Progenitor cell of endocrine pancreas (in vitro differentiated cells): ENCODE measurements around a stretch of chr3.

DNA sequence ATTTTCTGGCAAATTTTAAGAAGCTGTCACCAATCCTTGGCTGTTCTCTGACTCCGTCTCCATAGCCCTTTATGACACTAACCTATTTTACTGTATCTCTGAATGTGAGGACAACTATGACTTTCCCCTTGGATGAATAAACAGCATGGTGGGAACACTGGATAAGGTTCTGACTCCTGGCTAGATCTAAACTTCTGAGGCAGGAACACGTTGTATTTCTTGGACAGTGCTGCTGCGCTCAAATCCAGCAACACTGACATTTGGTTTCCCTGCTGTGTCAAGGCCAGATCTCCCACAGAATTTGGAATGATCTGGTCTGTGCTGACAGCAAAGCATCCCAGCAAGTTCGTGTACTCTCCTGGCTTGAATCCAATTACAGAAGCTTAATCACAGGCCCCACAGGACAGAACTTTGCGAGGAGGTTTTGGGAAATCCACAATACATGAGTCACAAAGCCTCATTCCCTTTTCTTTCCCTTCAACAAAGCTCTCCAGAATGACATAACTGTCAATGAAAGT is 92.6 kb downstream of the ADAMTS9 start:
- PRO-cap, result no peak

DNA sequence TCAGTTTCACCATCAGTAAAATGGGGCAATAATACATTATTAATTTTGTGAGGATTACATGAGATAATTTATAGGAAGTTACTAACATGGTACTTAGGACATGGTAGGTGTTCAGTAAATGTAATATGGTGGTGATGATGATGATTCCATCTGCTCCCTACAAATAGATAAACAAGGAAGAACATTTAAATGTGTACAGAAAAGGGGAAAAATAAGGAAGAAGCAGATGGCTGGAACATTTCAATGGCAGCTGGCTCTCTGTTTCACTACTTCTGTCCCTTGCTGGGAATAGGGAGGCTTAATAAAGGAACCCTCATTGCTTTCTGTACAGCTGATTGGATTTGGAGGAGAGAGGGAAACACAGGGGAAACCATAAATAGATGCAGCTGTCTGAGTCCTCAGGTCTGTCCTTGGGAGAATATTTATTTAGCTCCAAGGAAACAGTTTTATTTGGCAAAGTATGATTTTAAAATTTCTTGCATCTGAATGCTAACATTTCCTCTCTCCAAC is 208.6 kb upstream of the ADAMTS9 start:
- PRO-cap, result no peak

DNA sequence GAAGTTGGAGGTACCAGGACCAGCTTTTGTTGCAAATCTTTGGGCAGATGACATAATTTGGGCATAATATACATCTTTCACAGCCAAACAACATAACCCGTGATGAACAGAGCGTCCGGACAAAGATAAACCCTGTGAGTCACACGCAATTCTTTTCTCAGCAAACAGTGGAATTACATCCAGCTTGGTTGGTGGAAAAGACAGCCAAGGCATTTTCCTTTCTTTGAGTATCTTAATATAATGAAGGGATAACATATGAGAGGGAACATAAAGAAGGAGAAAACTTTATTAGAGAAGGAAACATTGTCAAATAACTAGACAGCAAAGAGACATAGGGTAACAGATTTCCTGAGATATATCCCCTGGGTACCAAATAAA is 419.5 kb upstream of the ADAMTS9 start:
- PRO-cap, result no peak

DNA sequence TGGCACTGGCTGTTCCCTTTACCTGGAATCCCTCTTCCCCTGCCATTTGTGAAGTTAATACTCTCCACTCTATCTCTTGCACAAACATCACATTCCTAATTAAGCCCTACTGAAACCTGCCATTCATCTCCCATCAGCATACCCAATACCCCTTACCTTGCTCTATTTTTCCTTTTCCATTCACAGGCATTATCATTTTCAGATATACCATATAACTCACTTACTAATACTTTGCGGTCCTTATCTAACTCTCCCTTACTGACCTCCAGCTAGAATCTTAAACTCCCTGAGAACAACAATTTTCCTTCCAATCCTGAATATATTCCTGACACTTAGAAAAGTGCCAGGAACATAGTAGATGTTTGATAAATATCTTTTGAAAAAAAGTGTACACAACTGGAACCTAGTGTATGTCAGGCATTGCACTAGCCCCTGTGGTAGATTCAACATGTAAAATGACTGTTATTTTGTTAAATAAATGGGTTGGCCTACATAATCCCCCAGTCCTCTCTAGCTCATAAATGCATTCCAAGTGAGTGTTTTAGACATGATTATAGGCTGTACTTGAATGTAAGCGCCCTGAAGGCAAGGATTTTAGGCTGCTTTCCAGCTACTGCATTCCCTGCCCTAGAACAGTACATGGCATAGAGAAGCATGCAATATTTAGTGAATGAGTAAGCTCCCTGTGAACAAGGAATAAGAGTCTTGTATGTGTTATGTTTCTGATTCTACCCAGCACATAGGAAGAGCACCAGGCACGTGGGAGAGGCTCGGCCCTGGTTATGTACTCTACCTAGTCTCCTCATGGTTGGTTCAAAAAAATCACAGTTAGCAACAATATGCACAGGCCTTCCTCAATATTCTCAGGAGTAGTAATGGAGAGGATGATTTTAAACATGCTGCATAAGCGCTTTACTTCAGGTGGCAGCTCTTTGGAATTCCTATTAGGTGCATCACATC is 456.9 kb downstream of the MAGI1 start:
- PRO-cap, result no peak

GRCh38 chr3:65589284-65590415 is 449.1 kb downstream of the MAGI1 start:
- PRO-cap, result no peak

DNA sequence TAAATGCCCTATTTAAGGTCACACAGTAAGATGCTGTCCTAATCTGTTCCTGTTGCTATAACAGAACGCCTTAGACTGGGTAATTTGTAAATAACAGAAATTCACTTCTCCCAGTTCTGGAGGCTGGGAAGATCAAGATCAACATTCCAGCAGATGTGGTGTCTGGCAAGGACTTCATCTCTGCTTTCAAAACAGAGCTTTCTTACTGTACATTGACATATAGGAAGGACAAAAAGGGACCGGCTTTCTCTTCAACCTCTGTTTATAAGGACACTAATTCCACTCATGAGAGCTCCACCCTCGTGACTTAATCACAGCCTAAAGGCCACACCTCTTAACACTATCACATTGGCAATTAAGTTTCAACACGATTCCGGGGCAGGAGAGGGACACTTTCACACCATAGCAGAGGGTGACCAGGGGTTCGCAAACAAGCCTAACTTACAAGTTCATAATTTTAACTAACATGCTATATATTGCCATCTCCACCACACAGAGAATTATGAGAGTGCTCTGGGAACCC is 231.5 kb downstream of the MAGI1 start:
- PRO-cap, result no peak

DNA sequence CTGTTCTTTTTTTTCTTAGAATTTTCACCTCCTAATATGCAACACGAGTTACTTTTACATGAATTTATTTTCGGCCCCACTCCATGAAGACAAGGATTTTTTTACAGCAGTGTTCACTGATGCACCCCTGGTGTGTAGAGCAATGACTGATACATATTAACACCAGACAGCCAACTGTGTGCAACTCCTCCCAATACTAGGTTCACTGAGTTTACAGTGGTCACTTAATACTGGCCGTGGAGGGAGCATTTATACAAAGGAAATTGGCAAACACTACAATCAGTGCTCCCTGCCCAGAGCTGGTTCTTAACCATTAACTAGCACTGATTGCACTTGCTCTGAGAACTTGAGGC is 110.7 kb downstream of the MAGI1 start:
- PRO-cap, result unidirectional peak, minus-strand start at position 198 of the sequence

DNA sequence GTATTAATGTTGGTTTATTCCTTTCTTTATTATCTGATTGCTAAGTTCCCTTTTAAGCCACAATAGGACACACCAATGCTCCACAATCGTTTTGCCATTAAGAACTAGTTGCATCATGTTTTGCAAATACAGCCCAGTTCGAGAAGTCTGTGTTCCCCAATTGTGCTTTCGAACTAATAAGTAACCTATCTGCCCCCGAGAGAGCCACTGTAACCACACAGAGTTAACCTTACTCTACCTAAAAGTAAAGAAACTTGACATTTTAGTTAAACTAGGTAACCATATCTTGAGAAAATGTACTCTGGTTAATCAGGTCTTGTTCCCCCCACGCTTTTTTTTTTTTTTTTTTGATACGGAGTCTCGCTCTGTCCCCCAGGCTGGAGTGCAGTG is 39.1 kb downstream of the MAGI1 start:
- PRO-cap, result no peak

- PRO-cap, result no peak
These were observed 23.9 kb downstream of the MAGI1 start for GRCh38 chr3:66014808-66015275.

GRCh38 chr3:66181742-66182324 is 39.0 kb upstream of the SLC25A26 start:
- PRO-cap, result no peak

GRCh38 chr3:66485524-66486066 is 15.2 kb downstream of the LRIG1 start:
- PRO-cap, result no peak

DNA sequence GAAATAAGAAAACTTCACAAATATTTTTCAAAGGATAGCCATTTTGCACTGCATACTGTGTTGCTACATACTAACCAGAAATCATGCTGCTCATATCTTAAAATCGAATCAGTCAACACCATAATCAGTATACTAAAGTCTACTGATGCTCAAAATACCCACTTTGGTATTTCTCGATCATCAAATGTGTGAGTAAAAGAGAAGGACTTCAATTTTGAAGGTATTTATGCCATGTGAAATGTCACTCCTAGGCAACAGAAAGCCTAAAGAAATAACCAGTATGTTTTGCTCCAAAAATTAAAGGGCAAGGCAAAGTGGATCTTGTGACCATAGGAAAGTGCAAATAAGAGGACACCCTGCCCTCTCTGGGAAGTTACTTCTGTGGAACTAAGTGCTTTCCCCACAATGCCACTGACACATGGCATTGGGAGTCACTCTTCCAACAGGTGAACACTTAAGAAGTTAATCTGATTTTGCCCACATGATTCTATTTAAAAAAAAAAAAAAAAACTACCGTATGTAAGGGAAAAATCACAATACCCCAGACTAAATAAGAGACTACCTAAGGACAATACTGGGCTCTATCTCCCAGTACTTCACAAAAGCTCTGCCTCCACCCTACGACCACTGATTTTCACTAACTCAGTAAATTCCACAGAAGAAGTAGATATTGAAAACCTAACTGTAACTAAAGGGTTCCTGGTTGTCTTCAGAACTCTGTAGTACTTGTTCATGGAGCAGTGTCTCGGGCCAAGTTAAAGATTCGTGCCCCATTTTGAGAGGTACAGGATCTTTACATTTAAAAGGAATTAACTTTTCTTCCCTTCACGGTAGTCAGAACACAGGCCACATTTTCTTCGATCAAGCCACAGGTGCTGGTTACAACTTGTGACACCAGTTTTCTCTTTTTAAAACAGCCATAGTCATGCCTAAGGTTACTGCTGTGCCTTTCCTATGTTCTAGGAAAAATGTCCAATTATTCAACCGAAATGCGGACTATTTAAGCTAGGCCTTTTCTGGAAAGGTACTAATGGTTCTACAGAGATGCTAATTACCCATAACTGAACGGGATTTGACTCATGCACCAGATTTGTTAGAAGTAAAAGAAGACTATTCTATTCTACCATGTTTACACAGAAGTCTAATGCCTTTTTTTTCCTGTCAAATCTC is 2.4 kb downstream of the LRIG1 start:
- PRO-cap, result no peak

GRCh38 chr3:66820194-66820436 is 178.0 kb upstream of the KBTBD8 start:
- PRO-cap, result no peak

DNA sequence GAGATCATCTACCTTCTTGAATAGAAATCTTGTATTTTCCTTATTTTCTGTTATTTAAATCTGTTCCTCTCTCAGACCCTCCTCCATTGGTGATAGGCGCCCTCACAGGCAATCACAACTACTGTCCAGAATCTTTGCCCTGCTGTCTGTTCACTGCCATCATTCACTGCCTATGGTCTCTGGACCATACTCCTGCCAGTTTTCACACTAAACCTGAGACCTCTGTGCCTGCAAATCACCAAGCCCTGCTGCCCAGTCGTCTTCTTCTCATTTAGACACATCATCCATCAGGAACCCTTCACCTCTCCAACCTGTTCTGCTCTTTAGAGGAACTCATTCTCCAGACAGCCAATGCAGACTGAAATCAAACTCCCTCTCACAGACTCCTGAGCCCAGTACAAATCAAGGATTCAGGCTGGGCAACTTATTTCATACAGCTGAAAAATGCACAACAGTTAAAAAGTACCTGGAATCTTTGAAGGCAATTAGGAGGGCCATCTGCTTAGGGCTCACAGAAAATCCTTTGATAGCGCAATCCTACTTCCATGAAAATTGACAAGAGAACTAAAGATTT is 118.0 kb downstream of the SUCLG2 start:
- PRO-cap, result no peak

DNA sequence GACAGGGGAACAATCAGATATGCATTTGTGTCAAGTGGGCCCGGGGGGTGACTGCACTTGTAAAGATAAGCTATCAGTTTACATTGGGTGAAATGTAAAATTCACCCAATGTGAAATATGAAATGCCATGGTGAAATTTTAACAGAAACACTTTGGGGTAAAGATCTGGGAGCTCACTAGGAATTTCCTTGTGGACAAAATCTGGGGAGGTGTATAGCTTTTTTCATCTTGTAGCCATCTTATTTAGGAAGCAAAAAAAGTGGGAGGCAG is 59.9 kb upstream of the SUCLG2 start:
- PRO-cap, result no peak

DNA sequence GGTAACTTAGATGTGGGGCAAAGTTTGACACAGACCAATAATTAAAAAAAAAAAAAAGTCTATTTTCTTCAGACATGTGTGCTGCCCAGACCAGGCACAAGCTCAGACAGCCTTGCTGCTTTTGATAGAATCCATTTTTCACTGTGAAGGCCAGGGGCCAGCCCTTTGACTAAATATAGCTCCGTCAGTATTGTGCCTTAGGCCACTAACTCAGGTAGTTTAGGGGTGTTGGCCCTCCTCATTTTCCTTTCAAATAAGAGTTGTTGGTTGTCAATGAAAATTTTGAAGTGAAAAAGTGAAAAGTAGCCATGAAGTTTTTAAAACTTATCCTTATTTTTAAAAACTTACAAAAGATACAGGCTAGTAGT is 2.7 kb downstream of the ARL6IP5 start:
- PRO-cap, result no peak

- PRO-cap, result no peak
These were observed 77.0 kb upstream of the LMOD3 start for GRCh38 chr3:69199280-69199817.

GRCh38 chr3:69237559-69237865 is 115.1 kb upstream of the LMOD3 start:
- PRO-cap, result no peak

GRCh38 chr3:69353126-69354182 is 32.4 kb downstream of the FRMD4B start:
- PRO-cap, result no peak

GRCh38 chr3:69403438-69403898 is 17.6 kb upstream of the FRMD4B start:
- PRO-cap, result no peak